SP-49 (cell line): ENCODE measurements around the gene SAG.

- PRO-cap = no peak
These were observed 57.0 kb downstream of the SNORC start for GRCh38 chr2:232926812-232927717.

GRCh38 chr2:232979554-232980064 is 33.4 kb downstream of the NGEF start:
- PRO-cap = no peak

DNA sequence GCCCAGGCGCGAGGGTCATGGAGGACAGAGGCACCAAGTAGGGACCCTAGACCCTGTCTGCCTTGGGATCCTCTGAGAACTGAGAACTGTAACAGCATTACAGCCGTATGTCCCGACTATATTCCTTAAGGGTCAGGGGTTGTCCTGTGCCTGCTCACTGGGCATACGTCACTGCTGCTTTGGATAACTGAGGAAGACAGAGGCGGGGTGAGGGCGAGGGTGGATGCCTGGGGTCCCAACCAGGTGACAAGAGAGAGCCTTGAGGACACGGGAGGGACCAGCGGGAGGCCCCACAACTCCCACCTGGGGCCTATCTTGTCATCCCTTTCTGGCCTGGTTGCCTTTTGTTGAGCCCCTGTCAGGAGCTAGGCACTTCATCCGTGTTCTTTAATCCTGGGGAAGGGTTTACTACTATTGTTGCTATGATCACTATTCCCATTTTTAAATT is 28.8 kb downstream of the INPP5D start:
- PRO-cap = no peak

DNA sequence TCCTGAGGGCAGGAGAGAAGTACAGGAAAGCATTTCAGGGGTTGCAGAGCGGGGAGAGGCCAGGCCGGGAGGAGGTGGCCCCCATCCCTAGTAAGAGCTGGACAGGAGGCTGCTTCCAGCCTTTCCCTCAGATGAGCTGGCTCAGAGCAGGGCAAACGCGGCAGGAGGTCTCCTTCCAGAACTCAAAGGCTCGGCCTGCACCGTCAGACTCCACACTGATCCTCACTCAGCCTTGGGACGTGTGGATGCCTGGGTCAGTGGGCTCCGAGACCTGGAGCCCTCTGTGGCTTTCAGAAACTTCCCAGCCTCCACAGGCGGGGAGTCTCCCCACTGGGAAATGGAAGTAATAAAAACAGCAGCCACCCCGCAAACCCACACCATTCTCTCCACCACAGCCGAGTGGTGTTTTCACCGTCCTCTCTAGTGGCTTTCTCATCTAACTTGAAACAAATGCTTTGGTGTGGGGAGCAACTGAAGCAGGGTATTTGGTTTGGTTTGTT is 54.3 kb downstream of the INPP5D start:
- PRO-cap = no peak

DNA sequence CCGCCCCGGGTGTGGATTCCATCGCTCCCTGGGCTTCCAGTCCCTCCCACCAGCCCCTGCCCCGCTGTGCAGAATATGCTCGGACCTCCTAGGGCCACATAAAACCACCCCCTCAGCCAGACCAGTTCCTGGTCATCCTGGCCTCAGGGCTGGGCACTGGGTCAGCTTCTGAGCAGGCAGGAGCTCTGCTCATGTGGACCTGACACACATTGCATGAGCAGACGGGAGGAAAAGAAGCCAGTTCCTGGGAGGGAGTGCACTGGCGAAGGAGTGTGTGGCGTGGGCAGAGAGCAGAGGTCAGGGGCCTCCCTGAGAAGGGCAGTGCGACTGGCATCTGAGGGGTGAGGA is 85.3 kb upstream of the ATG16L1 start:
- PRO-cap = no peak

DNA sequence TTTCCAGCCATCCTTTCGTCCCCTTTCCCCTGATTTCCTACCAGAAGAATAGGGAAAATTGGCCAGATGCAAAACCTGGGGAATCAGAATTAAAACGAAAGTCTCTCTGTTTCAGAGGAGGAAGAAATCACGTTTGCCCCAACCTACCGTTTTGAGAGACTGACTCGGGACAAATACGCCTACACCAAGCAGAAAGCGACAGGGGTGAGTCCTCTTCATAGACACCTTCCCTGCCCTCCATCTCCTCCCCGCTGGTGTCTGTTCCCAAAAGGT is 80.6 kb upstream of the ATG16L1 start:
- PRO-cap = no peak

DNA sequence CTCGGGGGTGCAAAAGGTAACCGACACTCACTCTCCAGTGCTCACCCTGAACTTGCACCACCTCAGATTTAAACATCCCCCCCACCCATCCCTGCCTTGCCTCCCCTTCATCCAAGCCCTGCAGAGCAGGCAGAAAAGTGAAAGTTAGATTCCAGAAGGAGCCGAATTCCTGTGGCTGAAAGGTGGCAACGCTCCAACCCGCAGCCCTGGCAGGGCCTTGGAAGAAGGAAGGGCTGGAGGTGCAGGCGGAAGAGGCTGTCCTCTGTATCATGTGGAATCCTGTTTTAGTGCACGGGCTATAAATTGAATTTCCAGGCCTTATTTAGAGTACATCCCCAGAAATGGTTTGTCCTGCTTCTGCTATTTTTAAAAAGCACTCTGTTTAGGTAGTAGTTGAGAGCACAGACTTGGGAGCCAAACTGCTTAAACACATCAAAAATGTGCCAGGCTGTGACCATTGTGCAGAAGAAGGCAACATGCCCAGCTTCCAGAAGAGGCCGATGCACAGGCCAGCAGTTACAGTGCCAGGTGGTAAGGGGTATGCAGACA is 40.2 kb upstream of the ATG16L1 start:
- PRO-cap = no peak

DNA sequence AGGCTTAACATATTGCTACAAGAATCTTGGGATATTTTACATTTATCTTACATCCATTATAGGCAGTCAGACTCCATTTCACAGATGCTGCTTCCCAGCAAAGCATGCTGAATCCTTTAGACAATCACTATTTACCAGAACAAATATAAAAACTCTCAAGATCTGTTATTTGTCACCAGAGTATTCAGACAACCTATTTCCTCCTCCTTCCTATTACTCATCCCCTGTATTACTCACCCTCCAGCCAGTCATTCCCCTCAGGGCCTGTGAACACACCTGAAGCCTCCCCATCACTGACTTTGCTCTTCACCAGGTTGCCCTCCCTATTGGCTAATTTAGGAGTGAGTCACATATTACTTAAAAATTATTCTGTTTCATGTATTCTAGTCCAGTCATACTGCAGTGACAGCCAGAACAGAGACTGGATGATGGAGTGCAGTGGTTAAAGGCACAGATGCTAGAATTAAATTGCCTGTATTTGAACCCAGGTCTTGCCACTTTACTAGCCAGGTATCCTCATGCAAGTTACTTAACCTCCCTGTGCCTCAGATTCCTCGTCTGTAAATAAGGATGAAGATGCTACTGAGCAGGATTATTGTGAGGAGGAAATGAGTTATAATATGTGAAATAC is 3.7 kb upstream of the ATG16L1 start:
- PRO-cap = no peak

DNA sequence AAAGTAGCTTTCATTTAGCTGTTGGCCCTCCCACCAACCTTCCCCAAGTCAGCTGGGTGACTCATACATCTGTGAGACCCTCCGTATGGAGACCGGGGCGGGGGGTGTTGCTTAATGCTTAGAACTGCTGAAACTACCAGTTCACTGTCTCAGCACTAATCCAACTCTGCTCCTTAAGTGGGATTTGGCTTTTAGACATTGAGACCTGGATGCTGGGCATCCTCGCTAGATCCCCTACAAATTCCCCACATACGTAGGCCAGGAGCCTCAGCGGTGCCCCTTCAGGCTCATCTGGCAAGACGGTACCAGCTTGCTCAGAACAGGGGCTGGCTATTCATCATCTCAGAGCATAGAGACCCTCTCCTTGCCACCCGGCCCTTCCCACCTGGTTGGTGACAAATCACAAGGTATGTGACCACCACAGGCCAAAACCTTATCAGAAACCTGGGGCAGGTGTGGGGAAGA is at the start of gene SAG:
Gene SAG, plus strand, starts transcription at position 201 of the 465 bp plus-strand sequence.
- PRO-cap = no peak

- PRO-cap = no peak
These were observed 21.9 kb downstream of the SAG start for GRCh38 chr2:233329551-233329951.

DNA sequence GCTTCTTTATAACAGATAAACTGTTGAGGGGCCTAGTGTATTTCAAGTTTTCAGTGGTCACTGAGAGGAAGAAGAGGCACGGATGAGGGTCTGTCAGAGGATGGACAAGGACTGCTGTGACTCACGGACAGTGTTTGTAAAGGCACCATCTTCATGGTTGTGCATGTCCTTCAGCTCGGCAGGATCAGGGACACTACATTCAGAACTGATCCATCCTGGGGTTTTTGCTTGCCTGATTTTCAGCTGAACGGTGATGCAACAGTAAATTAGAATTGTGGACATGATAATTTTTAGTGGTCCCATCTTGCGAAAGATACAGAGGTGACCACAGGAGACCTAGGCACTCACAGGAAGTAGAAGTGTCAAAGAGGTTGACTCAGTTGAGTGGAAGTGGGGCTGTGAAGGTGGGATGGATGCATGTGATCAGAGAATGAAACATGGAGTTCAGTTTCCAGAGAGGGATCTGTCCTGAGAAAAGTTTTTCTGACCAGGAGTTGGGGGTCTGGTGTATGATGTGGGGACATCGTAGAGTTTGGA is 1.3 kb downstream of the UGT1A4 start:
- PRO-cap = no peak

- PRO-cap = no peak
These were observed 14.9 kb downstream of the UGT1A3 start for GRCh38 chr2:233743514-233744363.

- PRO-cap = no peak
These were observed 14.8 kb upstream of the UGT1A1 start for GRCh38 chr2:233745119-233745879.

DNA sequence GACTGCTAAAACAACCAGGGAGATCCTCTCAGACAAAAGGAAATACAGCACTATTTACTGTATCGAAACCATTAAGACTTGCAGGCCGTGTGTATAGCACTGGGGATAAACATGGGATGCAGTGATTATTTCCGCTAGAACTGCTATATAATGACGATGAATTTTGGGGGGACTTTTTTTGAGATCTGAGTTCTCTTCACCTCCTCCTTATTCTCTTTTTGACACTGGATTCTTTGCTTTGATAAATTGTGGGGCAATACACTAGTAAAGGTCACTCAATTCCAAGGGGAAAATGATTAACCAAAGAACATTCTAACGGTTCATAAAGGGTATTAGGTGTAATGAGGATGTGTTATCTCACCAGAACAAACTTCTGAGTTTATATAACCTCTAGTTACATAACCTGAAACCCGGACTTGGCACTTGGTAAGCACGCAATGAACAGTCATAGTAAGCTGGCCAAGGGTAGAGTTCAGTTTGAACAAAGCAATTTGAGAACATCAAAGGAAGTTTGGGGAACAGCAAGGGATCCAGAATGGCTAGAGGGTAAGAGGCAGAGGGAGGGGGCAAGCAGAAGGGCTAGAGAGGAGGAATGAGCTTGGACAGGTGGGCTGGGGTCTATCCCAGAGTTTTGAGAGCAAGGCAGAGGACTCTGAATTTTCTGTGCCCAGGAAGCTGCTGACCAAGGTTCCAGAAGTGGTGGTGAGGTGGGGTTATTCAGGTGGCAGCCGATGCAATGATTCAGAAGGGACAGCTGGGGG is 3.4 kb upstream of the UGT1A1 start:
- PRO-cap = no peak

DNA sequence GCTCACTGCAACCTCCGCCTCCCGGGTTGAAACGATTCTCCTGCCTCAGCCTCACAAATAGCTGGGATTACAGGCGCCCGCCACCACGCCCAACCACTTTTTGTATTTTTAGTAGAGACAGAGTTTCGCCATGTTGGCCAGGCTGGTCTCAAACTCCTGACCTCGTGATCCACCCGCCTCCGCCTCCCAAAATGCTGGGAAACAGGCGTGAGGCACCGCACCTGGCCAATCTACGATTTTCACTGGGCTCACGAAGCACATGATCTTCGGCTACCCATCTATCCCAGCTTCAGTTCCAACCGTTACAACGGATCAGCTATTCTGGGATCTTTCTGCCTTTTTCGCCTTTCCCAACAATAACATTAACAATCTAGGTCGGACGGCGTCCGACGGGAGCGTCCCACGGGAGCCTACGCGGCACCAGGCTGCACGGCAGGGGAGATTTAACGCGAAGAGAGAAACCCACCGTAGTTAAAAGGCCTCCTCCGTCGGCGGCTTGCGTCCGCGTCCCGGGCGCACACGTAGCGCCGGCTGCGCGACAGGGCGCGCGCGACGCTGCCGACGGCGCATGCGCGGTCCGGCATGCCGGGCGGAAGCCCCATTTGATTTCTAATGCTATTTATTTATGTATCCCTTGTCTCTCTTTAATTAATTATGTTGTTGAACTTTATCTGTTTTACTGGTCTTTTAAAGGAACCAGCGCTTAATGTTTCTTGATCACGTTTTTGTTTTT is 13.7 kb upstream of the HJURP start:
- PRO-cap = no peak

GRCh38 chr2:234051685-234052184 is 1.2 kb downstream of the SPP2 start:
- PRO-cap = no peak

GRCh38 chr2:234362875-234363693 is 133.8 kb downstream of the ARL4C start:
- PRO-cap = no peak

DNA sequence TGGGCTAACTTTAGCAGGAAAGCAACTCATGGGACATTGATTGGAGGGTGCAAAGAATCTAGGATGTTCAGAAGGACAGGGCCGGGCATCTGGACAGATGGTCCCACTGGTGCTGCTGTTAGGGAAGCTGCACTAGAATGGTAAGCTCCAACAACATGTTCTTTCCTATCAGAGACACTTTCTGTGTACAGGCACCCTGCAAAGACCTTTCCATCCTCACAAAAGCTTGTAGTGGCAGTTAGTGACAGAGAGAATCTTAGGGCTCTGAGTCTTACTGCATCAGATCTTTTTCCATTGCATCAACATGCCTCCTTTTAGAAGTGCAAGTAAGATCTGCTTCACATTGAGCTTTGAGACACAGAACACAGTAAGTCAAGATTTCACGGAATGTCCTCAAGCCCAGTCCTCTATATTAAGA is 52.7 kb downstream of the ARL4C start:
- PRO-cap = no peak

DNA sequence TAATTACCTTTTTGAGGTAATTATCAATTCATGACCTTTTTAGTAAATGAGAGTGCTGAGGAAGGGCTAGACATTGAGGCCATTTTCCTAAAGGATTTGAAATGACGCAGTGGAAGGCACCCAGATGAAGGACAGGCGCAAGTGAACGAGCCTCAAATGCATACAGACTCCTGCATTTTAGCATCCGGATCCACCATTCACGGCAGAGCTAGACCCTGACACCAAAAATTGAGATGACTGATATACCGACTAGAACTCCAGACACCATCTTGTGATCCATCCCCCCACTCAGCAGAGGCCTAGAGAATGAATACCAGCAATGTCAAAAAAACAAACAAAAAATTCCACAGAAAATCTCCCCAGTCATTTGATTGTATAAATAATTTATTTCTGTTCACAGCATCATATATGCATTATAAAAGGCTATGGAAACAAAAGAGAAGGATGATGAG is 4.2 kb downstream of the ARL4C start:
- PRO-cap = no peak

DNA sequence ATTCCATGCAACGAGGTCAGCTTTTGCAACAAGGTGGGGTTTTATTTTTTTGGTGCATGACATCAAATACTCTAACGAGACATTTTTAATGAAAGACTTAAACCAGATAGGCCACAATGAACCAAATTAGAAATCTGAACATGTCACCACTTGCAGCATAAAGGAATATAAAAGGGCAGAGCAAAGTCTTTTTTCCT is 2.4 kb downstream of the ARL4C start:
- PRO-cap = no peak